Mesenchymal stem cell of Wharton's jelly (primary cell): ENCODE data around the genes PRAP1 and FUOM.

DNA sequence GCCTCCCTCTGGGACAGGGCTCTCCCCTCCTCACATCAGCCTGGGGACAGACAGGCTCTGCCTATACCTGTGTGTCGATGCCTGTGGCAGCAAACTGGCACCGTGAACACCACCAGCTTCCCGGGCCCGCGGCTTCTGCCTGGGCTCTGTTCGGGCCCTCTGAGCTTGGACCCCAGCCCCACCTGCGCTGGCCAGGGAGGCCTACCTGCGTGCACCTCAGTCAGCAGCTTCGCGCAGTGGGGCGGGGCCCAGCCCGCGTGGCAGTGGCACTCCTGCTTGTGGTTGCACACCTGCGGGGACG is 7.5 kb downstream of the ADAM8 start:
- CAGE, long polyA plus RNA, result no peak

DNA sequence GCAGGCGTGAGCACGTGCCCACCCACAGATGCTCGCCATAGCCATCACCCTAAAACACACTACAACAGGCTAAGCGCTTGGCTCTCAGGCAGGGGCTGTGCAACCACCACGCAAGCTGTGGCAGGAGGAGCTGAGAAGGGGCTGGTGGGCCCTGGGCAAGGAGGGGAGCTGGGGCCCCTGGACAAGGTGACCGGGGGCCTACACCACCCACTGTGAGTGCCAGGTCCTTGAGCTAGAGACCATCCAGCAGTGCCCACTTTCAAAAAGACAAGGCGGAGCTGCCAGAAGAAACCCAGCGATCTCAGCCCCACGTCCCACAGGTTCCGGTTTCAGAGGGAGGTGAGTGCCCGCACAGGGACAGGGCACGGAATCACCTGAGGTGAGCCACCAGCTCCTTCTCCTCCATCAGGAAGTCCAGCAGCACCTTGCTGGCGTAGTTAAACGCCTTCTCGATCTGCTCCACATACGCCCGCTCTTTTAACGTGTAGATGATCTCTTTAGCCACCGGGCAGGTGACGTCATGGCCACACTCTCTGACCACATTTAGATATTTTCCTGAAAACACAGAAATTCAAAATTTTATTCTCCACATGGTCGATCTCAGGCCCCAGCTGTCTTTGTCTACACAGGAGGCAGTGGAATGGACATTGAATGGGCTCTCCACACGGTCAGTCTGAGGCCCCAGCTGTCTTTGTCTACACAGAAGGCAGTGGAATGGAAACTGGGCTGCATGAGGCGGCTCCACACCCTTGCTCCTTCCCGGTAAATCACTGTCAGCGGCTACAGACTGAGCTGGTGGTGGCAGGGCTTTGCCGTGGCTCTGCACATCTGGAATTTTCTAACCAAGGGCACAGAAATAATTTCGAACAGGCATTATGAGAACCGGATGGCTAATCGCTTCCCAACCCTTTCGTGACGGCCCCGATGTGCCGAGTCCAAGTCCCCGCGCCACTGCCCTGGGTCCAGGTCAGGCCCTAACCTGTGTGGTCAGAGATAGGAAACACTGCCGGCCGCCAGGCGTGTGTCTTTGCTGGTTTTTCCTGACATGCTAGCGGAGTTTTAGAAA is 12.1 kb upstream of the ADAM8 start:
- CAGE, long polyA plus RNA, result no peak

GRCh38 chr10:133311519-133312028 is 2.9 kb downstream of the ZNF511 start:
- CAGE, long polyA plus RNA, result no peak

- CAGE, long polyA plus RNA, result no peak
Observed at GRCh38 chr10:133312366-133312996, 3.8 kb downstream of the ZNF511 start.

GRCh38 chr10:133329272-133330088 is 7.2 kb downstream of the CALY start:
- CAGE, long polyA plus RNA, result no peak

GRCh38 chr10:133342811-133343204 is 4.4 kb upstream of the PRAP1 start:
- CAGE, long polyA plus RNA, result no peak

GRCh38 chr10:133344373-133344882 is 2.7 kb upstream of the PRAP1 start:
- CAGE, long polyA plus RNA, result no peak

DNA sequence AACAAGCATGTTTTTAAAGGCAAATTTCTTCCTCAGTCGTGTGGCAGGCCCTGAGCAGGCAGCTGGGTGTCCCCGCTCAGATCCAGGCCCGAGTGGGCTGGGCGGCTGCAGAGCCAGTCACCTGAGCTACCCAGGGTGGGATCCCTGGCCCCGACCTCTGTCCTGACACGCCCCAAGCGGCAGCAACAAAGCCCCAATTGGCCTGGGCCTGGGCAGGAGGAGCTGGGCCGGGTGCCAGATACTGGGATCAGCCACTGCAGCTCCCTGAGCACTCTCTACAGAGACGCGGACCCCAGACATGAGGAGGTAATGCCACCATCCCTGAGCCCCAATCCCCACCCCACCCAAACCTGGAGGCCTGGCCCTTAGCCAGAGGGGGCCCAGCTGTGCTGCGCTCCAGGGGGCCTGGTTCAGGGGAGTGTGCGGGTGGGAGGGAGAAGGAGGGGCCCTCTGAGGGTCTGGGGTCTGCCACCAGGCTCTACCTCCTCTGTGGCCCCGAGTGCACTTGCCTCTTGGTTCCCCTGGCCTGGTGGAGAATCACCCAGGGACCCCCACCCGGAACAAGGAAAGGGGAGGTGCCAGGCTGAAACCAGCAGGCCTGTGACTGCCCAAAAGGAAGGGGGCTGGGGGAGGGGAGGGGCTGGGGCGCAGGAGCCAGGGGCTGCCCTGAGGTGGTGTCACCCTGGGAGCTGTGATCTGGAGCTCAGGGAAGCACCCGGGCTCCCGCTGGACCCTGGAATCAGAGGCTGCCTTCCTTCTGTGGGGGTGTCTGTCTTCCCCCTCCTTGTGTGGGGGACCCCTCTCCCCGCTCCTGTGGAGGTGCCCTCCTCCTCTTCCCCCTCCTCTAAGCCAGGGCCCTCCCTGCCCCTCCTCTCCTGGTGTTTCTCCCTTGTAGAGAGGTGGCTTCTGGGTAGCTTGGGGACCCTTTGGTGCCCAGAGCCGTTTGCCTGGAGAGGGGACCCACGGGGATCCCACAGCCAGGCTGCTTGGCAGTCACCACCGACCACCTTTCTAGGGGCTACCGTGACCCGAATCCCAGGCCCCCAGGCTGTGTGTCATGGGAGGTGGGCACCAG is at the start of gene PRAP1:
Gene PRAP1 (plus strand): TSS at position 254 of the 1,075 bp plus-strand sequence.
- CAGE, long polyA plus RNA, result no peak

DNA sequence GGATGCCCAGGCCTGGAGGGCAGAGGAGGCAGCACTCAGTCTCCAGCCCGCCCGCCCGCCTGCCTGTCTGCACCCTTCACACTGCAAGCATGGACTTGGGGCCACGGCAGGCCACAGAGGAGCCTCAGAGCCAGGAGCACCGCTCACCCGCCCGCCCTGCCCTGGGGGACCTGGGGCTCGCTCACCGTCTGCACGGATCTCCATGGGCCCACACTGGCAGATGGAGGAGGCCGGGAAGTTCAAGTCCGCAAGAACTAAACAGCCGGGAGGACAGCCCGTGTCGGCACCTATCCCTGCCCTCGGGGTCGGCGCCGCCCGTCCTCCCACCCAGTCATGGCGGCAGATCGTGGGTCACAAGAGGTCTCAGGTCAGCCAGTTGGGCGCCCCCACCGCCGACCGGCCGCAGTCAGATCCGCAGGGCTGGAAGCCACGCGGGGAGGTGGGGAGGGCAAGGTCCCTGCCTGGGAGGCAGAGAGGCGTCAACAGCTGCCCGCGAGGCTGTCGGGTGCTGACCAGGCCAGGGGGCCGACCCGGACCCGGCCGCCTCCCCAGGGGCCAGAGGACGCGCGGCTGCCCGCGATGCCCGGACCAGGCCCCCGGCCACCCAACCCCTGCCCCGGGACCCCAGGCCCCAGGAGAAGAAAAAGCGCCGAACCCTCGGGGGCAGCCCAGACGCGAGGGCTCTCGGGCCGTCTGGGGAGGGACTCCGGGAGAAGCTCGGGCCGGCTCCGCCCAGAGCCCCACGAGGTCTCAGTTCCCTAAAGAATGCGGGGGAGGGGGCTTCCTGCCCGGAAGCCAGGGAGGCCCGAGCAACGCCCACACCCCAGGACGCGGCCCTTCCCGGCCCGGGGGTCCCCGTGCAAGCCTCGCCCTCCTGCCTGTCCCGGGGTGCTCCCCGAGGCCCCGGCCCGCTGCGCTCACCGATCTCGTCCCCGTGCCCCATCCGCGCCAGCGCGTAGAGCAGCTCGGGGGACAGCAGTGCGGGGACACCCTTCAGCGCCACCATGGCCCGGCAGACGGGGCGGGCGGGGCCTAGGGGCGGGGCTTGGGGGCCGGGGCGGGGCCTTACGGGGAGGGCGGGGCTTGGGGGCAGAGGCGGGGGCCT is at the start of gene FUOM:
Gene FUOM (minus strand): TSS at position 1,018 of the 1,105 bp plus-strand sequence.
- CAGE, long polyA plus RNA, result no peak

- CAGE, long polyA plus RNA, result no peak
Observed at GRCh38 chr10:133362386-133362864, 4.6 kb upstream of the FUOM start.

GRCh38 chr10:133388129-133388880 is 5.7 kb upstream of the MTG1 start:
- CAGE, long polyA plus RNA, result no peak

GRCh38 chr10:133419790-133420253 is 4.6 kb downstream of the SPRN start:
- CAGE, long polyA plus RNA, result no peak

GRCh38 chr10:133423148-133423804 is 1.1 kb downstream of the SPRN start:
- CAGE, long polyA plus RNA, result no peak

DNA sequence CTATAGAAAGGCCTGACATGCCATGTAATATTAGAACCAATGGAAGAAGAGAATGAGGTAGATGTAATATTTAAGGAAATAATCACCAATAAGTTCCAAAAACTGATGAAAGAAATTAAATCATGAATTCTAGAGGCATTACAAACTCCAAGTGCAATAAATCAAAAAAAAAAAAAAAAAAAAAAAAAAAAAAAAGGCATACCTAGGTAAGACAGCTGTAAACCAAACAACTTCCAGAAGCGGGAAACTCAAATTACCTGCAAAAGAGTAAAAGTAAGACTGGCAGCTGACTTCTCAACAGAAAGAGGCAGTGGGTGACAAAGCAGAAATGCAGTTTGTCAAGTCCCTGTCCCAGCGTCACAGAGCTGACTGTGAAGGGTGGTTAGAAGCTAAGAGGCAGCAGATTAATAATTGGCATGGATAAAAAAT is 4.5 kb upstream of the SPRN start:
- CAGE, long polyA plus RNA, result no peak

DNA sequence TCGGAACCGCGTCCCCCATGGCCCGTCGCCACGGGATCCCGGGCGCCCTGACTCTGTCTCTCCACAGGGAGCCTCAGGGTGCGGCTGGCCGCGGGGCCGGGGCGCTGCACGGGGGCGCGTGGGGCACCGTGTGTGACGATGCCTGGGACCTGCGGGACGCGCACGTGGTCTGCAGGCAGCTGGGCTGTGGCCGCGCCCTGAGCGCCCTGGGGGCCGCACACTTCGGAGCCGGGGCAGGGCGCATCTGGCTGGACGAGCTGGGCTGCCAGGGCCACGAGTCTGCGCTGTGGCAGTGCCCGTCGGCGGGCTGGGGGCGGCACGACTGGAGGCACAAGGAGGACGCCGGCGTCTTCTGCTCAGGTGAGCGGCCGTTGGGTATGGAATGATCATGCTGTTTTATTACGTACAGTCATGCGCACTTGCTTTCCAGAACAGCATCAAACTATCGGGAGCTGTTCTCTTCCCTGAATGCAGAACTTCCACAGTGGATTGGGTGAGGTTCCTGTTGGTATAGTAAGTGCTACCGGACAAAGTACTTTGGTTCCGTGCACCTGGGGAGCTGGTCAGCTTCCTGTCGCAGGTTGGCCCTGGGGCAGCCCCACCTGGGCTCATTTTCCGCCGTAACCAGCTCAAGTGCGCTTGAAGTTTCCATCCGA is 6.2 kb downstream of the SCART1 start:
- CAGE, long polyA plus RNA, result no peak

- CAGE, long polyA plus RNA, result no peak
Observed at GRCh38 chr10:133532128-133533223, 5.3 kb downstream of the CYP2E1 start.